ENCODE measurements around a stretch of chr6.

- PRO-cap = bidirectional peak, plus-strand start at chr6:169250943, minus-strand start at chr6:169250814
- RAMPAGE, long total RNA = no peak
These were observed 3.0 kb downstream of the THBS2 start for GRCh38 chr6:169250507-169251265.

GRCh38 chr6:169251317-169251689 is 2.3 kb downstream of the THBS2 start:
- PRO-cap = no peak
- RAMPAGE, long total RNA = no peak

GRCh38 chr6:169319475-169320159 is 66.0 kb upstream of the THBS2 start:
- PRO-cap = no peak
- RAMPAGE, long total RNA = no peak

GRCh38 chr6:169627787-169628441 is 73.9 kb downstream of the WDR27 start:
- PRO-cap = no peak
- RAMPAGE, long total RNA = no peak

- PRO-cap = no peak
- RAMPAGE, long total RNA = no peak
These were observed 30.1 kb downstream of the WDR27 start for GRCh38 chr6:169671567-169672232.

DNA sequence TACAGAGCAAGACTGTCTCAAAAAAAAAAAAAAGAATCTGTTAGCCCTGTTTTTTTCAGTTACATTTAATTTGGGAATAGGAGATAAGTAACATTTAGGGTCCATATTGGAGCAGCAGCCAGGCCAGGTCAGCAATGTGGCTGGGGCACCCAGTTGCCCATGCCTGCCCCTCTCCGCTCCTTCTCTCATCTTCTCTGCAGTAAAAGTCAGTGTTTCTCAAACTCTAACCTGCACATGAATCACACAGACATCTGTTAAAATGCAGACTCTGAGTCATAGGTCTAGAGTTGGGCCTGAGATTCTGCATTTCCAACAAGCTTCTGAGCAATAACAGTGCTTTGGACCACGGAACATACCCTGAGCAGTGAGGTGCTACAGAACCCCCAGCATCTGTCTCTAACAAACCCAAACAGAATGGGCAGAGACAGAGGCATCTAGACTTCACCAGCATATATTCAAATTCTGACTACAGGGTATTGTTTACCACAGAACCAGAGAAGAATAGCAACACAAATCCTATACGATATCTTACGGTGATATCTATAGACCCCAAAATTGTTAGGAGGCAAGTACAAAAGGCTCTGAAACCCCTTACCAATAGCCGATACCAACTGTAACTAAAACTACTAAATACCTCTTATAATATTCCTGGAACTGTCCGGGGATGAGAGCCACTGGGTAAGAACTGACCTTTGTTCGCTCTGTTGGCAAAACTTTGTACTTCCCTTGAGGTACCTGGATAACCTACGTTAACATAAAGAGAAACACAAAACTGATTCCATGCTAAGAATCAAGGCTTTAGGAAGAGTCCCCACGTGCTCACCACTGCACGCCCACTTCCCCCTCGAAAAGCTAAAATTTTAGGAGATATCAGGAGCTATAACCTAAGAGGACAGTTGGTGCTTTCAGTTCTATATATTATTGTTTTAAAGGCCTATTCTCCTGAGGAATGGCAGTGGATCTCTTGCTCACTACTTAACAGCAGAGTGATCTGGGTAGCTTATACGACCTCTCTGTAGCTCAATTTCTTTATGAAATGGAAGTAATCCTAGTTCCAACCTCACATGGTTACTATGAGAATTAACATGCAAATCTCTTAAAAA is 9.8 kb downstream of the PHF10 start:
- PRO-cap = no peak
- RAMPAGE, long total RNA = no peak

DNA sequence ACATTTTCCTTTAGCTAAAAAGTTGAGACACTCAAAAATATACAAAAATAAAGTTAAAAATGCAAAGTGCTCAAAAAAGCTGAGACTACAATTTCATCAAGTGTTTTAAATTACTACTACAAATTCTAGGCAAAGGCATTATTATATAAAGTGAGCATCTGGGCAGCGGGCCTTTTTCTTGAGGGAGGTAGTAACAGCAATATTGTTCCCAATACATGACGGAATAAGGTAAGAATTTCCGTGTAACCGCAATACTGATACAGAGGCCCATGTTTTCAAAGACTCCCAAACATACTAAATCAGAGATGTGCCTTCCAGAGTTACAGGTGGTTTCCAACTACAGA is 1.9 kb downstream of the PHF10 start:
- PRO-cap = no peak
- RAMPAGE, long total RNA = no peak

GRCh38 chr6:169851622-169852811 is 100.6 kb downstream of the ERMARD start:
- PRO-cap = no peak
- RAMPAGE, long total RNA = no peak

- PRO-cap = no peak
- RAMPAGE, long total RNA = no peak
These were observed 267.7 kb downstream of the DLL1 start for GRCh38 chr6:170023067-170023594.

- PRO-cap = no peak
- RAMPAGE, long total RNA = no peak
These were observed 259.8 kb downstream of the DLL1 start for GRCh38 chr6:170031159-170031451.

- PRO-cap = bidirectional peak, plus-strand start at chr6:170048871, minus-strand start at chr6:170048750
- RAMPAGE, long total RNA = no peak
These were observed 242.2 kb downstream of the DLL1 start for GRCh38 chr6:170048546-170049258.

GRCh38 chr6:170135513-170136170 is 155.2 kb downstream of the DLL1 start:
- PRO-cap = no peak
- RAMPAGE, long total RNA = no peak

- PRO-cap = no peak
- RAMPAGE, long total RNA = no peak
These were observed 11.0 kb downstream of the FAM120B start for GRCh38 chr6:170317388-170318105.

DNA sequence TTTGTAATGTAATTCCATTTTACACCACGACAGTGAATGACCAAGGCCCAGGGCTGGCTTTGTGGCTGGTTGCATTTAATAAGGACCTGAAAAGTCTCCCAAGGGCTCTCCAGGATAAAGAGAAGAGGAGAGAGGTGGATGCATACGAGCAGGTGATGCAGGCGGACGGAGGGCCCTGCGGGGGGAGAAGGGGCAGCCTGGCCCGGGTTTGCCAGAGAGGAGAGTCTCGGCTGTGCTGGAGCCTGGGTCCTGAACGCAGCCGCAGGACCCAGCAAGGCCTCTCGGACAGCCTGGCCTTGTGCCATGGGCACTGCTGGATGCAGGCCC is 98.3 kb downstream of the PSMB1 start:
- PRO-cap = unidirectional peak, plus-strand start at position 153 of the sequence
- RAMPAGE, long total RNA = no peak